Peyer's patch (tissue), 4 donors: ENCODE results near the genes NRTN, SLC25A23, CRB3 and TUBB4A.

DNA sequence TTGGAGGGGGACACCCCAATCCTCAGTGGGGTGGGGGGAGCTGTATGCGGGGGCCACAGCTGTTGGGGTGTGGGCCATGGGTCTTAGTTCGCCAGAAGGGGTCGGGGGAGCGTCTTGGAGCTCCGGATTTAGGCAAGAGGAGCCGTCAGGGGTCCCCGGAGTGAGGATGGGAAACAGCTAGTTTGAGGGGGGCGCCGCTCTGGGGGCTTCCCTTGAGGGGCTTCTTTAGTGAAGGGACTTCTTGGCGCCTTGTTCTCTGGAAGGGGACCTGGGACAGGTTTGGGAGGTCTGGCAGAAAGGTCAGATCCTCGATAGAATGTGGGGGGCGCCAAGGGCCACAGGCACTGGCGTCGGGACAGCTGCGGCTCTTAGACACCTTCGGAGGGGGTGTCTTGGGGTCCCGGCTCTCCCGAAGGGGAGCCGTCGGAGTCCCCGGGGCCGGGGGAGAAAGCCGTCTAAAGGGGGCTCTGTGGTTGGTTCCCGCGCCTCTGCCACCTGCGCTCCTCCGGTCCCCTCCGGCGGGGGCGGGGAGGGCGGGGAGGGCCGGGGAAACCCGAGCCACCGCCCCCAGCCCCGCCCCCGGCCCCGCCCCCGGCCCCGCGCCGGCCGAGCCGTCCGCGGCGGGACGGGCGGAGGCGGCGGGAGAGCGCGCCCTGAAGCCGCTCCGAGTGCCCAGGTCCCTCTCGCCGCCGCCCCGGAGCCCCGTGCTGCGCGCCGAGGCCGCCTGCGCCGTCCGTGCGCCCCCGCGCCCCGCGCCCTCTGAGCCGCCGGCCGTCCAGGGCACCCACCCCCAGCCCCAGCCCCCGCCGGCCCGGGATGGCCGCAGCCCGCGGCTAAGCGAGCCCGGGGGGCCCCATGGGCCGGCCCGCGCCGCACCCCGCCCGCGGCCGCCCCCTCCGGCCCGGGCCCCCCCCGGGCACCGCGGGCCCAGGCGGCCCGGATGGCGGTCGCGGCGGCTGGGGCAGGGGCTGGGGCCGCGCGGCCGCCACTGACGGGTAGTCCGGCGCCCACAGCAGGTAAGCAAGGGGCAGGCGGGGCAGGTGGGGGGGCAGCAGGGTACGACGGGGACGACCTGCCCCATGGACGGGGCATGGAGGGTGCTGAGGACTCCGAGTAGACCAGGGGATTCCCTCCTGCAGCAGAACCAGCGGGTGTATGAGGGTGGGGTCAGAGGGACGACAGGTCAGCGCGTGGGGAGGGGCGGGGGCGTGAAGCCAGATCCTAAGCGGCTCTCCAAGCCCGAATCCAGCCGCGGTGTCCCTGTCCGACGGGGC is at the start of gene NRTN:
Gene NRTN, plus strand, starts transcription at position 632 of the 1,274 bp plus-strand sequence.
- PRO-cap: bidirectional peak, plus-strand start at position 629 of the sequence, minus-strand start at position 497 of the sequence
- RAMPAGE, long total RNA, 4 experiments: no peak in any of the 4 experiments

- PRO-cap: no peak
- RAMPAGE, long total RNA, 4 experiments: no peak in any of the 4 experiments
Observed at GRCh38 chr19:5821703-5822545, 17.1 kb downstream of the NRTN start.

GRCh38 chr19:5914351-5915304 is 574 bp downstream of the CAPS start:
- PRO-cap: unidirectional peak, plus-strand start at chr19:5914730
- RAMPAGE, long total RNA, 4 experiments: no peak in any of the 4 experiments

DNA sequence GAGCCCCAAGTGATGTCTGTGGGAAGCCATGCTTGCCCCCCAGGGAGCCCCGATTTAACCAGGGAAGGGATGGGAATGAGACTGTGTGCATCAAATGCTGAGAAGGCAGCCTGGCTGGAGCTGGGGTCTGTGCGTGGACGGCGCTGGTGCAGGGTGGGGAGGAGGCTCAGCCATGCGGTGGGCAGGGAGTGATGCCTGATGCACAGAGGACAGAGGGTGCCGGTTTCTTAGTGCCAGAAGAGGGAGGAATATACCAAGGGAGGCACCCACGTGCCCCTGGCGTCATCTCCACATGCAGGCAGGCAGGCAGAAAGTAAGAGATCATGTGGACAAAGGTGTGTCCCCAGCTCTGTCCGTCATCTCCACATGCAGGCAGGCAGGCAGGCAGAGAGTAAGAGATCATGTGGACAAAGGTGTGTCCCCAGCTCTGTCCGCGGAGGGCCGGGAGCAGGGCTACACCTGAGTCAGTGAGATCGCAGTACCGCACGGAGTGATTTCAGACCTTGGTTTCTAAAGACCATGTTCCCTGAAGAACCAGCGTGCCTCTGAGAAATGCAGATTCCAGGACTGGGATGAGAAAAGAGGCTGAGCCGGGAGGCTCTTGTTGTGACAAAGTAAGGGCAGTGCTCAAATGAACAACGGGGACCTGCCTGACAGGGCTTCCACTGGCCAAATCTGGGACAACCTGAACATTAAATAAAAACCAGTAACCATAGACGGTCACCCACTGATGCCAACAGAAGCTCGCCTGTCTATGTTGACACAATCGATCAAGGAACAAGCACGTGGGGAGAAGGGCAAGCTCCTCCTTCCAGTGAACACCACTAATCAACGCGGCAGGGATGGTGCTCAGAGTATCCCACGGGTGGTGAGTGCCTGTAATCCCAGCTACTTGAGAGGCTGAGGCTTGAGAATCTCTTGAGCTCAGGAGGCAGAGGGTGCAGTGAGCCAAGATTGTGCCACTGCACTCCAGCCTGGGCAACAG is 22.3 kb downstream of the CAPS start:
- PRO-cap: no peak
- RAMPAGE, long total RNA, 4 experiments: no peak in any of the 4 experiments

DNA sequence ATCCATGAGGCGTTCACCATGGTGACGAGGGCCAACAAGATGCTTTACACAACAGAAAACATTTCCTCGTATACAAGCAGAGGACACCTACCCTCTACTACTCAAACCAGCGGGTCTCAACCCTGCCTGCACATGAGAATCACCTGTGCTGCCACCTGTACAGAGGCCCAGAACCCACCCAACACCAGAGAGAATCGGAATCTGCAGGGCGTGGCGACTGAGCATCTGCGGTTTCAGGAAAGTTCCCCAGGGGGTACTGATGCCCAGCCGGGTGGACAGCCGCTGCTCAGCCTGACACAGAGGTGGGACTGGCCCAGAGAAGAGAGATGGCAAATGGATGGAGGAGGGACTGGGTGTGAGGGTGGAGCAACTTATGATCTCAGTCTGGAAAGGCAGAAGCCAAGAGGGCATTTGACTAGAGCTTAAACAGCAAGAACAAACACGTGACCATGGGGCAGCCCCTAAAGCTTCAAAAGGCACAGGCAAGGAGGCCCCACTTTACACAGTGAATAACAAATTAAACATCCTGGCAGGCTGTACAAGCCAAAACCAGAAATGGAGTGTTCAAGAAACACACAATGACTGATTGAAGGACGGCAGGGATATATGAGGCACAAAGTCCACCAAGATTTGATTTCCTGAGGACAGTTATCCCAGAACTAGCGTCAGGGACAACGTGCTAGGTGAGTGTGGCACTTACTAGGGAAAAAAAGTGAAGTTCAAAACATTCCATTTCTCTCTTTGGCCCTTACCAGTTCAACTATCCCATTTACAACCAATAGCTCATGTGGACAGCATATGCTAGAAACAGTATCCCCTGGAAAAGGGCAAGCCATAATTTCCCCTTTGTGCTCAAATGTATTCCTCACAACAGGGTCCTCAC is 3.1 kb downstream of the RANBP3 start:
- PRO-cap: no peak
- RAMPAGE, long total RNA, 4 experiments: no peak in any of the 4 experiments

- PRO-cap: no peak
- RAMPAGE, long total RNA, 4 experiments: no peak in any of the 4 experiments
Observed at GRCh38 chr19:6022055-6022732, 44.3 kb upstream of the RANBP3 start.

DNA sequence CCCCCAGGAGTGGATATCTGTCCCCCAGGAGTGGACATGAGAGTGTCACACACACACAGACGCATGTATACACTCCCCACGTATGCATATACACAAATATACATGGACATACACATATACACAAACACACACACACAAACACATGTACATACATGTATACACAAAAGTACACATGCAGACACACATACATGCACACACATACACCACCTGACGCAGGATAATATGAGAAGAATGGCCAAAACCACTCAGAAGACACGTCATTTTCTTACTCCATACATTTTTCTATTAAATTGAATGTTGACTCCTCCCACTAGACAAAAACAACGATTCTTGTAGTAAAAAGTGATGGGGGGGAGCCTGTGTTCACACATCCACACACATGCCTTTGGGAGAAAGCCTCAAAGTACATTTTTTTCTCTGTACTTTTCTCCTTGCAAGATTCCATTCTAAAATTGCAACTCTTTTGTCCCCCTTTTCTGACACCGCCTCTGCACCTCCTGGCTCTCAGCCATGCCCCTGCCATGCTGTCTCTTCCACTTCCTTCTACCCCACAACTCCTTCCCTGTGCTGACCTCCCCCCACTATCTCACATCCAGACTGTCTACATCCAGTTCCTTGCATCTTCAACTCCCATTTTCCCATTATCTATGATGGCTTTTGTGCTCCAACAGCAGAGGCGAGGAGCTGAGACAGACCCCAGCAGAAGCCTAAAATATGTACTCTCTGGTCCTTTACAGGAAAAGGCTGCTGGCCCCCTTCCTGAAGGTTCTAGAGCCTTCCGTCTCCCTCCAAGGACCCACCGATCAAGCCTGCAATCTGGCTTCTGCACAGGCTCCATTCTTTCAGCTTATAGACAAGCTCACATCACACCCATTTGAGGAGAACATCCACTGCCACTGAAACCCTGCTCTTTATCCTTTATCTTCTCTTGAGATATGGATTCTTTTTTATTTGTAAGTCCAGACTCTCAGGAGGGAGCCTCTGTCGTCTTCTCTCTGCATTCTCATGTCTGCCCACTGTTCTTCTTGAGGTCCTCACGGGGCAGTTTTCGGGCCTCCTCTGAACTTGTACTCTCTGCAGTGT is 50.3 kb downstream of the RFX2 start:
- PRO-cap: no peak
- RAMPAGE, long total RNA, 4 experiments: no peak in any of the 4 experiments

- PRO-cap: no peak
- RAMPAGE, long total RNA, 4 experiments: no peak in any of the 4 experiments
Observed at GRCh38 chr19:6205121-6205744, 69.8 kb downstream of the ACSBG2 start.

GRCh38 chr19:6244041-6244305 is 35.8 kb downstream of the MLLT1 start:
- PRO-cap: no peak
- RAMPAGE, long total RNA, 4 experiments: no peak in any of the 4 experiments

GRCh38 chr19:6269998-6270569 is 9.7 kb downstream of the MLLT1 start:
- PRO-cap: no peak
- RAMPAGE, long total RNA, 4 experiments: start-site peak on the minus strand in 1 of 4 experiments, at chr19:6270079-6270716 at its widest, 8 reads per replicate

DNA sequence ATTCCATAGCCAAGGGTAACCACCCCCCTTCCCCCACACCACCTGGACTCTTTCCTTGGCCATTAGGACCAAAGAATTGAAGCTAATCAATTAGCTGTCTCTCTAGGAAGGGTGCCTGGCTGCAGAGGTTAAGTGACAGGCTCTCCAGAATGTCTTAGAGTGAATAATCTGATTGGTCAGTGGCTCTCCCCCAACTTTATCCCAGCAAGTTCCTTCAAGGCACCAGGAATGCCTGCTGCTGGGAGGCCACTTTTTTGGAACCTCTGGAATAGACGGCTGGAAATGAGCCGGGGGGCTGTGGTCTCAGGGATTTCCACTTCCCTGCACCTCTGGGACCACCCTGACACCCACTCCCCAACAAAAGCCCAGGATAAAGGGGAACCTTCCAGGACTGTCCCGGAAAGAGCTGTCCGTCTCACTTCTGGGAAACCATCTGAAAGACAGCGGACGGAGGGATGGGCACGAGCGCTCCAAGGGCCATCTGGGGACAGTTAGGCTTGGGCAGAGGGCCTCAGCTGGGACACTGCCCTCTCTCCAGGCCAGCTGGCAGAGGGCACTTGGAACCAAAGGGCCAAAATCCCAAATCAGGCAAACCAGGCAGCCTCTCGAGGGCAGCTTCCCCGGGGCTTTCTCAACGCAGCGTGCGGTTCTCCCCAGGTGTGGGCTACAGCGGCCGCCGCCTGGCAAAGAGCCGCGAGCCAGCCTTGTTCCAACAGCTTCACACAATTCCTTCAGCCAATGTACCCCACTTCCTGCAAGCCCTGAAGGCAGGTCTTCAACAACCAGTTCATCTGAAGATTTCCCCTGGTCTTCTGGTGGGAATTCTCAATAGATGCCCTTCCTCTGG is 5.2 kb downstream of the MLLT1 start:
- PRO-cap: no peak
- RAMPAGE, long total RNA, 4 experiments: no peak in any of the 4 experiments

GRCh38 chr19:6373404-6373774 is 795 bp downstream of the ALKBH7 start:
- PRO-cap: bidirectional peak, plus-strand start at chr19:6373472, minus-strand start at chr19:6373188
- RAMPAGE, long total RNA, 4 experiments: no peak in any of the 4 experiments

- PRO-cap: no peak
- RAMPAGE, long total RNA, 4 experiments: no peak in any of the 4 experiments
Observed at GRCh38 chr19:6376149-6376443, 363 bp upstream of the PSPN start.

GRCh38 chr19:6389356-6389654 is 3.7 kb downstream of the GTF2F1 start:
- PRO-cap: no peak
- RAMPAGE, long total RNA, 4 experiments: no peak in any of the 4 experiments

- PRO-cap: no peak
- RAMPAGE, long total RNA, 4 experiments: no peak in any of the 4 experiments
Observed at GRCh38 chr19:6412563-6413085, 12.0 kb downstream of the KHSRP start.

GRCh38 chr19:6429516-6429774 is 4.1 kb downstream of the SLC25A41 start:
- PRO-cap: no peak
- RAMPAGE, long total RNA, 4 experiments: no peak in any of the 4 experiments

DNA sequence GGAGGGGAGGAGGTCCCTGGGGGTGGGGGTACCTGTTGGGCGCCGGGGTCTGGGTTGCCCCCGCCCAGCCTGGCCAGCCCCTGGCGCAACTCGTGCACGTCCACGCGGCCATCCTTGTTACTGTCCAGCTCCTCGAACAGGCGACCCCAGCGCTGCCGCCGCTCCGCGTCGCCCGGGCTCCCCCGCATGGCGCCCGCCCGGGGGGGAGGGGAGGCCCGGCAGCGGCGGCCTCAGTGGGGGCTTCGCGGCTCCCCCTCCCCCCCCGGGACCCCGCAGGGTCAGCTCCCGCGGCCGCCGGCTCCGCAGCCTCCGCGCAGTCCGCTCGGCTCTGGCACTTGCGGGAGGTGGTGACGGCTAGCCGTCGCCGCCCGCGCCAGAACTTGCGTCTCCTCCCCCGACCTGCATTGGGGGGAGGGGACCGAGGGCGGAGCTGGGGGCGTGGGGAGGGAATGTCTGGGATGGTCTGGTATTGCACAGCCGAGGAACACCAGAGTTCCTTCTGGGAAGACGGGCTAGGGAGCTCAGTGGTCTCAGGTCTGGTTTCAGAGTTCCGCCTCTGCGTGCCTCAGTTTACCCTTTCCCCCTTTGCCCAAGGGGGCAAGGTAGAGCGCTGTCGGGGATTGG is at the start of gene SLC25A23:
Gene SLC25A23, minus strand, starts transcription at position 352 of the 624 bp plus-strand sequence.
- PRO-cap: bidirectional peak, plus-strand start at position 490 of the sequence, minus-strand start at position 346 of the sequence
- RAMPAGE, long total RNA, 4 experiments: no peak in any of the 4 experiments

DNA sequence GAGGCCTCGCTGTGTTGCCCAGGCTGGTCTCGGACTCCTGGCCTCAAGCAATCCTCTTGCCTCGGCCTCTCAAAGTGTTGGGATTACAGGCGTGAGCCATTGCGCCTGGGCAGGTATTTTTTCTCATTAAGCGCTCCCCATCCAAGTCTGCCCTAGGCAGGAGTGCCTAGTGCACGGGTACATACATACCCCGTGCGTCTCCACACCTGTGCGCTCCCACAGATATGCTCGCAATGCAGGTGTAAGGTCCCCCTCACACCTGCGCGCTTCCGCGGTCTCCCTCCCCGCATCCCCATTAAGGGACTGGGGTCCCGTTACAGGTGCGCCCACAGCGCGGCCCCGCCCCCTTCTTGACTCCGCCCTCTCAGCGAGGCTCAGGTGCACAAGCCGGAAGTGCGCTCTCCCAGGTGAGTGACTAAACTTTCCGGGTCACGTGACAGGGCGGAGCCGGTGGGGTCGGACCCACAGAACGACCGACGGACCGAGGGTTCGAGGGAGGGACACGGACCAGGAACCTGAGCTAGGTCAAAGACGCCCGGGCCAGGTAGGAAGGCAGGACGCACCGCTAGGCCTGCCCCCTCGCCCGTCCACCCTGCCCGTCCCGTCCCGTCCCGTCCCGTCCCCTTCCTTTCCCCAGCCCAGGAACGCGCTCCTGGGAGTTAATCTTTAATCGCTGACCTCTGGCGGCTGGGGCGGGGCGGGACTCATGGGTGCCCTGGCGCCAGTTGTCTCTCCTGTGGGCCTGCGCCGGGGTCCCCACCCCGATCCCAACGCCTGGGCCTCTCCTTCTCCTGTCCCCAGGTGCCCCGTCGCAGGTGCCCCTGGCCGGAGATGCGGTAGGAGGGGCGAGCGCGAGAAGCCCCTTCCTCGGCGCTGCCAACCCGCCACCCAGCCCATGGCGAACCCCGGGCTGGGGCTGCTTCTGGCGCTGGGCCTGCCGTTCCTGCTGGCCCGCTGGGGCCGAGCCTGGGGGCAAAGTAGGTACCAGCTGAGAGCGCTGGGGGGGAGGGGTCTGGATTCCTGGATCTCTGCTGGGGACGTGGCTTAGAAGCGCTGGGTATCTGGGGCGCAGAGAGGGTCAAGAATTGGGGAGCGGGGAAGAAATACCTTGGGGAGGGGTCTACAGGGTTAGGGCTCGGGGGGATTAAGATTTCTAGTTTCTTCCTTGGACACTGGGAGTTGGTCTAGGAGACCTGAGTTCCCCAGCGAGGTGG is at the start of gene CRB3:
Gene CRB3, plus strand, starts transcription at position 465 of the 1,214 bp plus-strand sequence.
- PRO-cap: bidirectional peak, plus-strand start at position 528 of the sequence, minus-strand start at position 297 of the sequence; bidirectional peak, plus-strand start at position 690 of the sequence, minus-strand start at position 661 of the sequence
- RAMPAGE, long total RNA, 4 experiments: start-site peak on the plus strand in 4 of 4 experiments, centred at positions 478 to 747 of the sequence, 23 to 426 reads per replicate

- PRO-cap: no peak
- RAMPAGE, long total RNA, 4 experiments: no peak in any of the 4 experiments
Observed at GRCh38 chr19:6465021-6465665, 1.1 kb downstream of the CRB3 start.

DNA sequence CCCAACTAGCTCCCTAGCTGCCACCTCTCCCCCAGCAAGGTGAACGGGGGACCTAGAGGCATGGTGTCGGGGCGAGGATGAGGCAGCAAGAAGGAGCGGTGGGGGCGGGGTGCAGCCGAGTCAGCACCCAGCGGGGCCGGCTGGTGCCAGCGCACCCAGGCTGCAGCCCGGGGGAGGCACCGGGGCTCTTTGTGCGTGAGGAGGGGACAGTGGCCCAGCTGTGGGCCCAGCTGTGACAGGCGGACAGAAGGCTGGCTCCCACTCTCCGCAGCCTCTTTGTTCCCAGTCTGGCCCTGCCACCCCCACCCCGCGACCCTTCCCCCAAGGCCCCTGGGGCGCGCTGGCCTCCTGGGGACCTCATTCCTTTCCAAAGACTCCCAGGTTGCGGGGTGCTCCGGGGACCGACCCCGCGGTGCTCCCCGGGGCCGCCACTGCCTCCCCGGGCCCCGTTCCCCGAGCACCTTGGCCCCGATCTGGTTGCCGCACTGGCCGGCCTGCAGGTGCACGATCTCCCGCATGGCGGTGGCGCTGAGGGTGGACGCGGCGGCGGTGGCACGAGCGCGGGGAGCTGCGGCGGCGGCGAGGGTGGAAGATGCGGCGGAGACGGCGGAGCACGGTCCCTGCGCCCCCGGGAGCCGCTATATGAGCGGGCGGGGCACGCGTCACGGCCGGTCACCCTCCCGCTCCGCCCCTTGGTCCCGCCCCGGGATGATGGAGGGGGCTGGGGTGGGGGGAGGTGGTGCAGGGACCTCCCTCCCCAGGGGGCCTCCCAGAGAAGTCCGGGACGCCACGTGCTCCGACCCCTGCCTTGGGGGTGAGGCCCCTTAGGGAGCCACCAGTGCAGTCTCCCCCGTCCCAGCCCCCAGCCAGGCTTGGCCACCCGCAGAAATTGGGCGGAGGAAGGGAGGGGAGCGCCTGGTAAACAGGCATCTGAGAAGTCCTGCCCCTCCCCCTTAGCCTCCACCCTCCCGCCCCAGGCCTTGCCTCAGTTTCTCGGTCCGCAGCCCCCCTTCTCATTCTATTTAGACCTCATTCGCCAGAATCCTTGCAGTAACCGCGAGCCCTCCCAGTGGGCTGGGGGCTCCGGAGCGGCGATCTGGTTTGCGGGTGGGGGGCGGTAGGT is at the start of gene TUBB4A:
Gene TUBB4A, minus strand, starts transcription at position 615 of the 1,123 bp plus-strand sequence.
- PRO-cap: bidirectional peak, plus-strand start at position 744 of the sequence, minus-strand start at position 615 of the sequence
- RAMPAGE, long total RNA, 4 experiments: no peak in any of the 4 experiments